ENCODE measurements around the gene RWDD1.

DNA sequence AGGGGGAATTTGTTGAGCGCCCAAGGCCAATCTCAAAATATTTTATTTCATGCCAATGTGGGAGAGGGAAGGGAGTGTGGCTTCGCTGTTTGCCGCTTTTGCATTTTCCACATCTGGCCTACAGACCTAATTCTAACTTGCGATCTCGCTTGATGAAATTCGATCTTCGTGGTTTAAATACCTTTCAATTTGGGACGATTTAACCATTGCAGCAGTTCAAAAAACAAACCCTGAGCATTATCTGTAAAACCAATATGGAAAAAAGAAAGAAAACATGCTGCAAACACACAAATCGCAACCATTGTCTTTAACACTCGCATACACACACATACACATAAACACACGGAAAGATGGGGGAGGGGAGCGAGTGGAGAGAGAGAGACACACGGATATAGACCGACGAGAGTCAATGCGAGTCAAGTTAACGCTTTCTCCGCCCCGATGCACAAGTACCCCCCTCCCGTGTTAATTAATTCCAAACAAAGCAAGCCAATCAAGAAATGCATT lies 476 bp upstream of the MARCKS start:
- PRO-cap, 2 experiments, result no peak in any of the 2 experiments

GRCh38 chr6:113859451-113860466 lies 2.6 kb downstream of the MARCKS start:
- PRO-cap, 2 experiments, result peak in 2 of 2 experiments; most common plus-strand start chr6:113859604 (in 1); most common minus-strand start chr6:113859994 (in 1)

GRCh38 chr6:115361516-115361763 lies 699.3 kb downstream of the FRK start:
- PRO-cap, 2 experiments, result no peak in any of the 2 experiments

- PRO-cap, 2 experiments, result no peak in any of the 2 experiments
These were observed 24.6 kb downstream of the TSPYL4 start for GRCh38 chr6:116229110-116229917.

DNA sequence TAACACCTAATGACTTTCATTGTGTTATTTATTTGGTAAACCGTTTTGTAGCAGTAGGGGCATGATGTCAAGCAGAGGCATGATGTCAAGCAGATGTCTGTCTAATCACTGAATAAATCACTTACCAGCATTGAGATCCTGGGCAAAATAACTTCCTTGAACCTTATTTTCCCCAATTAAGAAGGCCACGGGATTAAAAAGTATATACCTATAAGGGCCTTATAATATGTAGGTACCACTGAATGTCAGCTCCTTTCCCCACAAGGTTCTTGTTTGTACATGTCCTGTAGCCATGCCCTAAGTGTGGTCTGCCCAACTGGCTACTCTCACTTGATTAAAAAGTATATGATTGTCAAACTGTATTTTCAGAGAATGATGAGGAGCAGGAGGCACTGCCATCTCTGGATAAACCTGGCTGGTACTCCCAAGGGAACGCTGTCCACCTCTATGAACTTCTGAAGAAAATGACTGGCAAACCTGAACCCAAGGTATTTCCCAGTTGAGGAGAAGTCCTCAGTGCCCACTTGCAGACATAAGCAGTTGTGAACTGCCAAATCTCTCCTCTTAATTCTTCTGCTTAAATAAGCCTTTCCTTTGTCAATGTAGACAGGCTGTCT lies 17.2 kb downstream of the TSPYL4 start:
- PRO-cap, 2 experiments, result no peak in any of the 2 experiments

- PRO-cap, 2 experiments, result no peak in any of the 2 experiments
These were observed 34.4 kb downstream of the DSE start for GRCh38 chr6:116404954-116405716.

GRCh38 chr6:116462584-116462974 lies 1.4 kb downstream of the CALHM6 start:
- PRO-cap, 2 experiments, result no peak in any of the 2 experiments

DNA sequence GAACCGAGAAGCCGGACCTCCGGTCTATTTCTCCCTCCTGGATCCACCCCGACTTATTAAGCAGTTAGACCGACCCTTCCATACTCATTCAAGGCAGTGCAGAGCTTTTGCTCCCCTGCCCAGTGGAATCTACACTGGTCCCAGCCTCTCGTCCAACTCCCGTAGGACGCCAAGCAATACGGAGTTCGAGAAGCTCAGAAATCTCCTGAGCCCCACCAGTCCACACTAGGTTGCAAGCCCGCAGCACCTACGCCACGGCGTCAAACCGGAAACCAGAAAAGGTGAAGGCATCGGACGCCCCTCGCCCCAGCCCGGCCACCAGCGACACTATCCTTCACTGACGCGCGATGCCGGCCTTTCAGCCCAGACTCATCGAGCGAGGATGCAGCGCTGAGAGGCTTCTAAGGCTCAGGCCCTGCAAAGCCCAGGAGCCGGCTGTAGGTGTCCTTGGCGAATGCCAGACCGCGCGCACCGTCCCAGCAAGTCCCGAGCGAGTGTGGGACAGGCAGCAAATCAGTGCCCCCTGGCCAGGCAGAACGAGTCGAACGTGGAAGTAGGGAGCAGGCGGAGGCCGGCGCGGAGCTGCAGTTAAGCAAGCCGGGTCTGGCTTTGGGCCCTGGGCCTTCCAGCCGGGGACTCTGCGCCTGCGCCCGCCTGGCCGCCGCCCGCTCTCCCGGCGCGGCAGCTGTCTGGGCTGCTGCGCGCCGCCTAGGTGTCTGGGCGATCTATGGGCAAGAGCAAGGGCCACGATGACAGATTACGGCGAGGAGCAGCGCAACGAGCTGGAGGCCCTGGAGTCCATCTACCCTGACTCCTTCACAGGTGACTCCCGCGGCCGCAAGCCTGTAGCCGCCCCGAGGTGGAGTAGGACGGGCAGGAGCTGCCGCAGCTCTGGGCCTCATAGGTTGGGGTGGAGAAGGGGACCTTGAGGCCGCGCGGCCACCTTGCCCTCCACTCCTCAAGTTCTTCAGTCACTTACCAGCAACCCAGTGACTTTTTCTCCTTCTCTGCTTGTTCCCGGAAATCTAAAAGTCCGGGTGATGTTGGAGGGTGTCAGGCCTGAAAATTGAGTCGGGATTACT lies at the start of gene RWDD1:
TSS of gene RWDD1 (plus strand) at position 671 of the 1,082 bp plus-strand sequence.
- PRO-cap, 2 experiments, result peak in 2 of 2 experiments; most common plus-strand start position 688 of the sequence (in 1); most common minus-strand start position 371 of the sequence (in 2)

GRCh38 chr6:116592780-116593137 lies 21.5 kb downstream of the RWDD1 start:
- PRO-cap, 2 experiments, result no peak in any of the 2 experiments

DNA sequence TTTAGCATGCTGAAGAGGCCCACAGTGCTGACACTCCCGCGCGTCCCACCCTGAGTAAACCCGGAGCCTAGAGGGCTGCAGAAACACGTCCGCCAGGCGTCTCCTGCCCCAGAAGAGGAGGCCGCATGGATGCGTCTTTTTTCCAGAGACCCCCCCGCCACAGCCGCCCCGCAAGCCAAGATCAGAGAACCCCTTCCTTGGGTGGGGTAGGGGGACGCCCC lies 1.1 kb downstream of the FAM162B start:
- PRO-cap, 2 experiments, result no peak in any of the 2 experiments

DNA sequence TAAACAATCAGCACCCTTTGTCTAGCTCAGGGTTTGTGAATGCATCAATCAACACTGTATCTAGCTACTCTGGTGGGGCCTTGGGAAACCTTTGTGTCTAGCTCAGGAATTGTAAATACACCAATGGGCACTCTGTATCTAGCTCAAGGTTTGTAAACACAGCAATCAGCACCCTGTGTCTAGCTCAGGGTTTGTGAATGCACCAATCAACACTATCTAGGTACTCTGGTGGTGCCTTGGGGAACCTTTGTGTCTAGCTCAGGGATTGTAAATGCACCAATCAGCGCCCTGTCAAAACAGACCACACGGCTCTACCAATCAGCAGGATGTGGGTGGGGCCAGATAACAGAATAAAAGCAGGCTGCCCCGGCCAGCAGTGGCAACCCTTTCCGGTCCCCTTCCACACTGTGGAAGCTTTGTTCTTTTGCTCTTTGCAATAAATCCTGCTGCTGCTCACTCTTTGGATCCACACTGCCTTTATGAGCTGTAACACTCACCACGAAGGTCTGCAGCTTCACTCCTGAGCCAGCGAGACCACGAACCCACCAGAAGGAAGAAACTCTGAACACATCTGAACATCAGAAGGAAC lies 138.4 kb downstream of the RFX6 start:
- PRO-cap, 2 experiments, result no peak in any of the 2 experiments

DNA sequence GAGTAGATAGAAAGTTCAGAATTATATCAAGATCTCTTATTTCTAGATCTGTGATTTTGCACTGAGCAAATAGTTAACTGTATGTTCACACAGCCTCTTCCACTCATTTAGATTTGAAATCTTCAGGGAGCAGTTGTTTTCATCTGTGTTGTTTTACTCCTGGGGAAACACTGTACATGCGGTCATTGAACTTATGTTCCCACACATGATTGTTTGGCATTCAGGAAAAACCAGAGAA lies 52.4 kb downstream of the DCBLD1 start:
- PRO-cap, 2 experiments, result peak in 2 of 2 experiments; most common minus-strand start position 109 of the sequence (in 2)

DNA sequence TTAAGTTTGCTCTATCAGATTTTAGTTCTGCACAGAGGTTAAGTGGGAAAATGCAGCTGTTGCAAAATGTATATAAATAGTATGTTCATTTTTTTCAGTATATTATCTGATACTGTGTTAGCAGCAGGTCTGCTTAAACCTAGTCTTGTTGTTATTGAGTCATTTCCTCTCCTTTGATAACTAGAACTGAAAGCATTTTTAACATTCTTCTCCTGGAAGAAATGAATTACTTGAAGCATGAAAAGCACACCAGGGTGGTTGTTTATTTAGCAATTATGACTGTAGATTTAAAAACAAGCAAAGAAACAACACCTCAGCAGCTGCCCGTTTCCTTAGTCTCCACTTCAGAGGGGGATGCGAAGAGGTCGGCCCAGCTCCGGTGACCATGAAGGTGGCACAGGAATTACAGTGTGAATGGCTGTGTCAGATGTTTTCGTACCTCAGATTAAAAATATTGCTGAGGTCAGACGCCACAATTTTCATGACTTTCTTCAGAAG lies 53.5 kb downstream of the GOPC start:
- PRO-cap, 2 experiments, result no peak in any of the 2 experiments

GRCh38 chr6:117549280-117549978 lies 52.9 kb downstream of the GOPC start:
- PRO-cap, 2 experiments, result no peak in any of the 2 experiments

GRCh38 chr6:117908376-117908869 lies 1.4 kb downstream of the SLC35F1 start:
- PRO-cap, 2 experiments, result no peak in any of the 2 experiments

- PRO-cap, 2 experiments, result no peak in any of the 2 experiments
These were observed 2.9 kb downstream of the PLN start for GRCh38 chr6:118550959-118551502.

GRCh38 chr6:118558742-118559382 lies 10.8 kb downstream of the PLN start:
- PRO-cap, 2 experiments, result no peak in any of the 2 experiments

- PRO-cap, 2 experiments, result no peak in any of the 2 experiments
These were observed 13.6 kb upstream of the CEP85L start for GRCh38 chr6:118664902-118665505.

- PRO-cap, 2 experiments, result no peak in any of the 2 experiments
These were observed 117.5 kb upstream of the CEP85L start for GRCh38 chr6:118768892-118769267.

DNA sequence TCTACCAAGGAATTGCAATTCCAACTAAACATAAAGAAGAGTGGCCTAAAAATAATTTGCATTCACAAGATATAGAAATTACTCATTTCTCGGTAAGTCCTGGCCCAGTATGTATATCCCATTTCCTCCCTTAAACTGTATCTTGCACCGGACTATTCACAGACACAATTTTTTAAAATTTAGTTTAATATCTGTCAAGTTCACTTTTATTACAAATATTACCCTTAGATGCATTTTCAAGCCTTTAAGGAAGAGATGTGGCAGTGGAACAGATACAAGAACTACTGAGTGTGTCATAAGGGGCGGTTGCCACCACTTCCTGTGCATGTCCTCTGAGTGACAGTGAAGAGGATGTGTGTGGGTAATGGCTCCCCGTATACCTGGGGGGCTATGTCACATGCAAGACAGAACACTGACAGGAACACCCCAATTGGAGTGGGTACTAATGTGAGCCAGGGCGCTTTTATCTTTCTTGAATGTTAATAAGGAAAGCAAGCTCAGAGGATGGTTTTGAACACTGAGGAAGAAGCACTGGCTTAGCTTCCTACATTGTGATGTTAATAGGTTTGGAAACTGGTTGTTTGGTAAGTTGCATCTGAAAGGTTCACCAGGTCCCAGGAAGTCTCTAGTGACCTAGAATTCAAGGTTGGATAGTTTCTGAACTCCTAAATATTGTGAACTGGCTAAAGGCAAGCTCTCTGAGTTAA lies 83.5 kb upstream of the ASF1A start:
- PRO-cap, 2 experiments, result no peak in any of the 2 experiments

Measured in Metastatic Liver Carcinoma in the Lung (tissue), 2 donors.